Epithelial cell of prostate (primary cell): ENCODE results near the genes MGAT5 and MCM6.

DNA sequence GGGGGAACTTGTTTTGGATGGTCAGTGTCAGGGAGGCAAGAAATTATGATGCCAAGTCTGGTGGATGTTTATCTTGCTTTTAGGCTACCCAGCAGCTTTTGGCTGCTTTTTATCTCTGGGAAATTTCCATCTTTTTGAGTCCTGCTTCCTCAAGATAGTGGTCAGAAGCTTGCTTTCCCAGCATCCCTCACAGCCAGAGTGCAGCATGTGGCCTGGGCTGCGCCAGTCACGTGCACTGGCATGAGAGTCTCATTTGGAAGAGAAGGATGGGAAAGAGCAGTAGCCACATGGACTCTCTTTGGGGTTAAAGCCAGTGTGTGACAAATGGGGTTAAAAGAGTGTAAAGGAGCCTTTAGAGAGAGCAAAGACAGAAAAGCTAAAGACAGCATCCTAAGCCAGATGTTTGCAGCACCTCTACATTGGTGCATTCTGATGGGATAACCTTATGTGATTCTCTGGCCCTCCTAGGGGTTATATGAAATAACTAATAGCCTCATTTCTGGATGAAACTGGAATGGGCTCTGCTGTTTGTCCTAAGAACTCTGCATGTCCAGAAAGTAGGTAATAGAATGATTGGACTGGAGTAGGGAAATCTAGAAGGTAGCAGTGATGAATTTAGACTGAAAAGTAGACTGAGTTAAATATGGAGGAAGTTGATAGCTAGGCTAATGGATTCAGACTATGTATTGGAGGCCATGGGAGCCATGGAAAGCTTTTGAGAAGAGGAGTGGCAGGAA is 12.9 kb downstream of the GPR39 start:
- RRBS: no CpG with 5 or more reads among the region's 2 CpGs

DNA sequence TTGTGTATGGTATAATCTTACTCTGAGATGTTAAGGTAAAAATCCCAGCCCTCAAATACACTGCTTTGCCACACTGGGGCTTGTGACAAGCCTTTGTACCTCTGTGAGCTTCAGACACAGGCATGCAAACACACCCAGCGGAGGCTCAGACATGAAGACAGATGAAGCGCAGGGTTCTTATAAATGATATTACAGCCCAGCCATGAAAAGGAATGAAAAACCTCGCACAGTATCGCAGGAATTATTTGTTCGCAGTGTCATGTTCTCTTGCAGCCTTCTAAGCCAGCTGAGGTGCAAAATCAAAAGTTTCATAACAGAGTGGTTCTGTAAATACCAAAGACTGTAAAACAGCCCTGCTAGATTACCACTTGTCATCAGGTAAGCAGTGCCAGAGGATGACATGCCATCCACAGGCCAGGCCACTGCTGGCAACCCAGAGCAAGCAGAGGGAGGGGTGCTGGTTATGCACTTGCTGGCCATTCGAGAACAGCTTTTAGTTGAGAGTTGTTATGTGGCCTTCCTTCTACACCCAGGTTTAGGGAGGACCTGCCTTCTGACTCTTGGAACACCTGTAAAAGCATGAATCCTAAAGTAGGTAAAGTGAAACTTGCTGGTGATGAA is 114.3 kb upstream of the MGAT5 start:
- RRBS: no CpG with 5 or more reads among the region's 6 CpGs

DNA sequence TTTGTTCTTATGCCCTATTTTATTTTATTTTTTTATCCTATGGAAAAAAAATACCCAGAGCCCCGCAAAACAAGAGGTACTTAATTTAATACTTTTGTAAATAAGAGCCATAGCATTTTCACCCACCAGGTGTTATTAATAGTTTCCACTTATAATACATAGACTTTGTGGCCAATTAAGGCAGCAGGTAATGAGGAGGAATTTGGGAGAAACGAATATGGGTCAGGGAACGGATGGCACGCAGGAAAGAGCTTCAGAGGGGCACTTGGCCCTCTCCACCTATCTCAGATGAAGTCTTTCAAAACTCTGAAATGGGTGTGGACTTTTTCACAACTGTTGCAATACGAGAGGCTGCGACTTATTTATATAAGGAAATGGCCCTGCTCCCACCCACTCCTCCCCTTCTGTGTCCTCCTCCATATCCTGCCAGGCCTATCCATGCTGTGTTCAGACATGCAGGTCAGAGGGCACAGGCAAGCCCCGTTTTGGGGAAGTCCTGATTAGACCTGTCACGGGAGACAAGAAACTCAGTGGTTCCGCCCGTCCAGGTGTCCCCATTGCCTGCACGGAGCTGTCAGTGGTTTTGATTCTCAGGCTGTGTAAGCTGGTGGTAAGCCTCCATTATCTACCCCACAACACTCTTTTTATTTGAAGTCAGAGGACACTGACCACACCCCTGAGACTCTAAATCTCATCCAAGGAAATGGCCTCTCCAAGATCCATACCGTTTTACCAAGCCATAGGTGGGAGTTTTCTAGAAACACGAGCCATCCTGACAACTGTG is 99.7 kb upstream of the MGAT5 start:
- RRBS: no CpG with 5 or more reads among the region's 13 CpGs

- RRBS: no CpG with 5 or more reads among the region's 14 CpGs
Observed at GRCh38 chr2:134173158-134173921, 80.5 kb upstream of the MGAT5 start.

DNA sequence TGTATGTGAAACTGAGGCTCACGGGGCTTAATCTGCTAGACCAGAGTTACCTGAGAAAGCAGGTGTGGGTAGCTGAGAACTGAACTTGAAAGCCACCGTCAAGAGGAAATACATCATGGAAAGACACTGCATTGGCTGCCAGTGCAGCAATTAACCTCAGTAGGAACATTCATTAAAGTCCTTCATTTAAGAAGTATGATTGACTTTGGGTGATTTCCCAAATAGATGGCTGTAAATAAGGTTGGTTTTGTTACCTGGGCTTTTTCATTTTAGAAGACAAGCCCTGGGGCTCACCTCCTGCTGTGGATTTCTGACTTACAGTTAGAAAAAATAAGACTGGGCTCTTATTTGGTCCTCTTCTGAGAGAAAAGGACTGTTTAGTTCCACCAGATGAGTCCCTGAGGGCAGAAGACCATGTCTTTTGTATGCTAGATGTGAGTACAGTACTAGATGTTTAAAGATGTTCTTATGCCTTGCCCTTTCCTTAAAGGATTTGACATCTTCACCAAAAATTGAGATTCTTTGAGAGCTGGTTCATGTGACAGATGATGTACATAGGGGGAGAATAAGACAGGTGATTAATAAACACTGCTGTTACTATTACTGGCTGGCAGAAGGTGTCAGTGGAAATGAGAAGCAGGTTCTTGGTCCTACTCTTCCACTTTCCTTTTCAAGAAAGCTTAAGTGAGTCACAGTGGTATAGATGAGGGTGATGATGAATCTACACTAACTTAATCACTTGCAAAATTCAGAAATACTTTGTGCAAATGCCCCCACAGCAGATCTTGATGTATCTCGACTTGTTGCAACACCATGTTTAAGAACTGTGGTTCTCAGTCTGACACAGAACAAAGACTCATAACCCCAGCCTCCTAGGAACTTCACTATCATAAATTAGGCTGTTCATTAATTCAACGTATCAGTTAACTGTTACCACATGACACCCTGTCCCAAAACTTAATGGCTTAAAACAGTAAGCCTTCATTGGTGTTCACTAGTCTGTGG is 36.2 kb upstream of the MGAT5 start:
- RRBS: no CpG with 5 or more reads among the region's 4 CpGs

- RRBS: no CpG with 5 or more reads among the region's 5 CpGs
Observed at GRCh38 chr2:134239751-134240511, 13.9 kb upstream of the MGAT5 start.

DNA sequence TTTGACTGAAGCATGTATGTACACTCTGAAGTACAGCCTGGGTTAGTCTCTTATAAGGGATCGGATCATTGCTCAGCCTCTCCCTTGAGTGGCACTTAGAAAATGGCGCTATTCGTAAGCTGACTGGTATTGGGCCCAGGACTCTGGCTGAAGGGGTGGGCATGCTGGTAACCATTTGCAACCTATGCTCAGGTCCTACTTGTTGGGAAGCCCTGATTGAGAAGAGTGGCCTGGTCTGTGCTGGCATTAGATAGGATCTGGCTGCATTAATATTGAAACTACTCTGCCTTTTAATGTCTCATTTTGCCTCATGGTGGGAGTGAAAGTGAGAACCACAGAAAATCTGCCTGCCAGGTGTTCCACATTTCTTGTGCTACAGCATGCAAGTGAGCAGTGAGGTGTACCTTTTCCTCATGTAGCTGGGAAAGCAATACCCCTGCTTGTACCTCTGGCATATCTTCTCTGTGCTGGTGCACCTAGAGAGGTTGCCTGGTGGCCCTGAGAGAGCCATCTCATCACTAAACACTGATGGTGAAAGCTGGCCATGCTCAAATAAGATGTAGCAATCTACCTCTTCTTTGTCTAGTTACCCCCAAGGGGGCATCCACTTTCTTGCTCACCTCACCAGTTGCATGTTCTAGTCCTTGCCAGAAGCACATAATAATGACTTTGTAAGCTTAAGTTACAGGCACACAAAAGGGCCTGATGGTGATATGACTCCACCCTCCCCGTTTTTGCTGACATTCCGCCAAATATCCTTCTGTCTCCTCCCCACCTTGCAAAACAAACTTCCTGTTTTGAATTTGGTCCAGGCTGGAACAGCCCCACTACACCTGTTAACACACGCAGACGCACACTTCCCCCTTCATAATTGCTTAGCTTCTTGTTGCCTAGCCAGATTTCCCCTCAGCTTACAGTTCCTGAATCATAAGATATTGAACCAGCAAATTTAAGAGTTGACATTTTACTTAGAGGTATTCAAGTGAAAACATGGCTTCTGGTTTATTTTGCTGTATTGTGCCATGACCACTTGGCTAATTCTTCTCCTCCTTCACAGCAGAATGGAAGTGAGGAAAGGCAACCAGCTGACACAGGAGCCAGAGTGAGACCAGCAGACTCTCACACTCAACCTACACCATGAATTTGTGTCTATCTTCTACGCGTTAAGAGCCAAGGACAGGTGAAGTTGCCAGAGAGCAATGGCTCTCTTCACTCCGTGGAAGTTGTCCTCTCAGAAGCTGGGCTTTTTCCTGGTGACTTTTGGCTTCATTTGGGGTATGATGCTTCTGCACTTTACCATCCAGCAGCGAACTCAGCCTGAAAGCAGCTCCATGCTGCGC is at the start of gene MGAT5:
MGAT5 (plus strand) TSS at position 868 of the 1,340 bp plus-strand sequence.
- RRBS: no CpG with 5 or more reads among the region's 12 CpGs

DNA sequence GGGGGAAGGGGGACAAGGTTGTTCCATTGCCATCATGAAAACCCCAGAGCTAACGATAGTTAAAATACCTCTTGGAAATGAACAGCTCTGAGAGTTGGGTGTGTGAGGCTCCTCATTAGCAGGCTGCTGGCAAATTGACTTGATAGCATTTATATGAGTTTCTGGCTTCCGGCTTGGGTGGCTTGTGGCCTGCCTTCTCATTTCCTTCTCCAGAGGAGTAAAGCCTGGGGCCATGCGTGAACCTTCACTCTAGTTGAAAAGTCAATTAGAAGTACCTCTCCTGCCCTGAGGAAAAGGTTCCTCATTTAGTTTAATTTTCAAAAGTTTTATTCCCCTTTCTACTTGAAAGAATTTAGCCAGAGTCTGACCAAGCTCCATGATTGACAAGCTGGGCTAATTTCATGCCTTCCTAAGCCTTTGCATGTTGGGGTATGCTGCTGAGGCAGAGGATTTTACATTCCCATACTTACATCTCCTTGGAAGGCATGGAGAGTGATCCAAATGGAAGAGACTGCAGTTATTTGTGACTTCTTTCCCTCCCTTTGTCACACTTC is 67.1 kb downstream of the MGAT5 start:
- RRBS: no CpG with 5 or more reads among the region's 3 CpGs

- RRBS: no CpG with 5 or more reads among the region's 4 CpGs
Observed at GRCh38 chr2:134328357-134328941, 74.6 kb downstream of the MGAT5 start.

DNA sequence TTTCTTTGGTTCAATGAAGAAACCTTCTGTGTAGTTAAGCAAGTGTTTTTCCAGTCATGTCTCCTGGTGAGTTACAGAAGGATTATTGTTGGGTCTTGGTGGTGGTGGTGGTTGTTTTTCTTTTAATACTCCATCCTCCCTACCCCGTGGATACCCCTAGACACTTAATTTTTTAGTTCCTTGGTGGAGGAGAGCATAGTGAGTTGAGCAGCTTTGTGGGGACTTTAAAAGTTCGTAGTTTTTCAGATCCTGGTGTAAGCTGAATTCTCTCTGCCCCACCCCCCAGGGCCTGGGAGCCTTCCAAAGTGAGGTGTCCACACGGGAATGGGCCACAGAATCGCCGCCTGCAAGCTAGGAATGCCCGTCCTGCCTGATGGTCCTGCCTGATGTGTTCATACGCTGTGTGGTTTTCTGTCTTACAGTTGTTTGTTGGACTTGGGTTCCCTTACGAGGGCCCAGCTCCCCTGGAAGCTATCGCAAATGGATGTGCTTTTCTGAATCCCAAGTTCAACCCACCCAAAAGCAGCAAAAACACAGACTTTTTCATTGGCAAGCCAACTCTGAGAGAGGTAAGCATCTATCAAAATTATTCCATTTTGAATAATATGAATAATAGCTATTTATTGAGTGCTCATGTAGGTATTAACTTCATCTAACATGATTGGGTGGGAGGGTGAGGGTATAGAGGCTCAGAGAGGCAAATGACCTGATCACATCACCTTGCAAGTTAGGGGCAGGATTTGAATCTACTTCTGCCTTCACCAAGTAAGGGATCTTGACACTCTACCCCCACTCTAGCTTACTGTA is 158.8 kb downstream of the MGAT5 start:
- RRBS: no CpG with 5 or more reads among the region's 9 CpGs

DNA sequence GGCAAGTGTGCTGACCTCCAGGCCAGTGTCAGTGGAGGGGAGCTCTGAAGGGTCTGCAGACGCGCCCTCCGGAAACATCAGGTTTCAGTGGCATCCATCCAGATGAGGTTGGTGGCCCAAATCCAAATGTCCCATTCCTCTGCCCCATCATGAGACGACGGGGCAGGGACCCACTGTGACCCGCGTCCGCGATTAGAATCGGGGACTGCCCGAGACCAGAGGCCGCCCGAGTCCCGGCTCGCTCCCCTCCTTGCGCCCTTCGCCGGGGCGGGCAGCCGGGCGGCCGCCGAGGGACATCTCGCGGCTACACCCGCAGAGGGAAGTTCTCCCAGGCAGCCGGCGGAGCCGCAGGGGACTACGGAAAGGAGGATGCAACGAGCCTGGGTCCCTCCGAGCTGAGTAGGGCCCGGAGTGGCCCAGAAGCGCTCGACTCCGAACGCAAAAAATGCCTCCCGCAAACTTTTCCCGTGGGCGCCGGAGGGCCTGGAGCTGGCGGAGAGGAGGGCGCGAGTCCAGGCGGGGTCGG is 763 bp downstream of the TMEM163 start:
- RRBS: 1% methylated on average over 25 of the region's 46 CpGs

DNA sequence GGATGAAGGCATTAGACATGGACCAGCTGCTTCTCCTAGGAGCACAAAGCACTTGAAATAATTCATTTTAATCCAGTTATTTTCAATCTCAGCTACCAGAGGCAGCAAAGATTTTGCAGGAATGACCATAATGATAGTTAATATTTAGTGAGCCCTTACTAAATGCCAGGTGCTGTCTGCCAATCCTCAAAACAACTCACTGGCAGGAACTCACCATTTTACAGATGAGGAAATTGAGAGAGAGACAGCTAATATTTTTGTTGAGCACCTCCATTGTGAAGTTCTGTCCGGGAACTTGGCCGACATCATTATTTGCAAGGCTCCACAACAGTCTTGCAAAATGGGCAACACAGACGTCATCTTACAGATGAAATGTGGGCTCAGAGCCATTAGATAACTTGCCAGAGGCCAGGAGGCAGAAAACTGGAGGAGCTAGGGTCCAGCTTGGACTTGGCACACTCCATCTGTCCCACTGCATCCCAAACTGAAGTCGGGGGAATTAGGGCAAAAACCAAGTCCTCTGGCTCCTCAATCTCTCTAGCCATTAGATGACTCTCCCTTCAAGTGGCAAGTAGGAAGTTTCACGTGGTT is 31.9 kb downstream of the ACMSD start:
- RRBS: no CpG with 5 or more reads among the region's 5 CpGs

DNA sequence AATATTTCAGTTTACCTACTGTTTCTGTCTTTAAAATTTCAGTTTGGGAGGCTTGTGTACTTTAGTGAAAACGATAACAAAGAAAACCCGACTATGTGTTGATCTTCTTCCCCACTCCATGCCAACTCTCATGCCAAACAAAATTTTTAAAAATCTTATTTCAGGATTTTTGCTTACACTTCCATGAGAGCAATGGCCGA is 62.3 kb downstream of the MAP3K19 start:
- RRBS: no CpG with 5 or more reads among the region's 3 CpGs

DNA sequence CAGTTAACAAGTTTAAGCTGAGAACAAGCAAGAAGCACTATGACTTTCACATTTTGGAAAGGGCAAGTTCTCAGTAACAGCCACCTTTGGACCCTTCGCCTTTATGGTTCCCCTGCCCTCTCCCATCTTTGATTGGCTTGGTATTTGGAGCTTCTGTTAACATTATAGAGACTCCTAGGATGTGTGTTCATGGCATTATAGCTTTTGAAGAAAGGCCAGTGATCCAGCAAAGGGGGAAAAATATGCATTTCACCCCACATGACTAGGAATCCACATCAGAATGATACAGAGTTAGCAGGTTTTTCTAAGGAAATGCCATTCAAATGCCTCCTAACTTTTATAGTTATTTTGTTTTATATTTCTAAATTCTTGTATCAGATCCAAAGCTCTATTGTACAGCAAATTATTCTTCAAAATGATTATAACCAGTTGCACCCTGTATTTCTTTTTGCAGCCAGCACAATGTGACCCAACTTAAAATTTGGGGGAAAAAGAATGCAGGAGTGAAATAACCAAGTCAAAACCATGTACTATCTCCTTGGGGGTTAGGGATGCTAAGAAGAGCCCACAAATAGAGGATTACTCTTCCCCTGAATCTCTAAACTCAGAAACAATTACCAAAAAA is 17.3 kb upstream of the UBXN4 start:
- RRBS: no CpG with 5 or more reads among the region's 1 CpG

DNA sequence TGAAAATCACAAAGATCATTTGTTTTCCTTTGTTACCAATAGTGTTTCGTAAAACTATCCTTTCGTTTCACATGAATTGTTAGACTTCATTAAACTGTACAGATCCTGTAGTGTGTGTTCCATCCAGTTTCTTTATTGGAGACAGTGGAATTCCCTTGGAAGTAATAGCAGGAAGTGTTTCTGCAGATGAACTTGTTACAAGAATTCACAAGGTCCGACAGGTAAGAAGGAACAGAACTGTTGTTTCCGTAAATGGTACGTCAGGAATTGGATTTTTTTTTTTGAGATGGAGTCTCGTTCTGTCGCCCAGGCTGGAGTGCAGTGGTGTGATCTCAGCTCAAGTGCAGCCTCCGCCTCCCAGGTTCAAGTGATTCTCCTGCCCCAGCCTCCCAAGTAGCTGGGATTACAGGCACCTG is 12.4 kb downstream of the UBXN4 start:
- RRBS: no CpG with 5 or more reads among the region's 8 CpGs

DNA sequence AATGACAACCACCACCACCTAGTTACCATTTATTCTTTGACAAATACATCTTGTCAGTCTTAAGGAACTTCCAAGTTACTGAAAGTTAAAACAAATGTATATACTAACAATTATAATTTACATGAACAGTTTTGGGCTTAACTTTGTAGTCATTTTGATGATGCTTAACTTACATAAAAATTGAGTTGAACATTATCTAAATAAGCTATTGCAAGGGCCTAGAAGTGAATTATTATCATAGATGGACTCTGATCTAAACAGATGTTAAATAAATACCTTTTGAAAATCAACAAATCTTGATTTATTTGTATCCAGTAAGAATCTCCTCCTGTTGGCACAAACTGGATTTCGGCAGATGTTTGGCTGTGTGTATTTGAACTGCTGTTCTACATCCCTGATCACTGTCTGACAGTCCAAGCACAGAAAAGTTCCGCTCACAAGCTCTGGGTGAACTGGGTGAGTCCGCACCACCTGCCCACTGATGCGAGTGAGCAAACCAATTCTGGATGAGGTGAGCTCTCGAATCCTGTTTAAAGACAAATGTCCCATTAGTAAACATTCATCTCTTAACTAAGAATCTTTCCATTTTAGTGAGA is 7.8 kb downstream of the MCM6 start:
- RRBS: no CpG with 5 or more reads among the region's 5 CpGs

DNA sequence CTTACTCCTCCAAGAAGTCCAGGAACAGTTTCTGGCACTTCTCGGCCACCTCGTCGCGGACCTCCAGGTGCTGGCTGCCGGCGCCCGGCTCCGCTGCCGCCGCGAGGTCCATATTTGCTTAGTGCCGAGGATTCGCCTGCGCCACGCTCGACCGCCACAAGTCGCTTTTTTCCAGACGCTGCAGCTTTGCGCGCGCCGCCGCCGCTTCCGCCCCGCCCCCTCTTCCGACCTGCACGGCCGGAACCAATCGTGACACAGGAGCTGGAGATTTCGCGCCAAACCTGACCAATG is at the start of gene MCM6:
MCM6 (minus strand) TSS at position 190 of the 291 bp plus-strand sequence.
- RRBS: 0% methylated on average over 4 of the region's 33 CpGs

DNA sequence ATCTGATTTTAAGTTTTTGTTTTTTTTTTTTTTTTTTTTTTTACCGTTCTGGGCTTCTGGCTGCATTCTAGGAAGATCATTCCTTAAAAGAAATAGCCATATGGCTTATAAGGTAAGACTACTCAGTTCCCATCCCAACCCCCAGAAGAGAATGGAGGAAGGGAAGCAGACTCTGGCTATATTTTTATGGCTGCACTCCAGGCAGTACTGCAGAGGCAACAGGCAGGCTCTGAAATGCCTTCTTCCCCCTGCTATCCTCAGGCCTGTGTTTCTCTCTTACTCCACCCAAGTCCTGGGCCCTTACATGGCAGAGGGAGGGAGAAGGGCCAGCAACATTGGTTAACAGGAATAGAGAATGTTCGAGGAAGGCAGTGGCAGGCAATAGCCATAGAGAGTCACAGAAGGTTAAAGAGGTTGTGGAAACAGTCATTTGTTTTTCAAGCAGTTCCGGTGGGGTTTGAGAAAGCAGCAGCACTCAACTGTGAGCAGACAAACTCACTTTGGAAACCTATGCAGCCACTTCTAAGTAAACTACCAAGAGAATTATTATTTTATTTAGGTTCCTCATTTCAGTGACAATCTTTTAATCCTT is 15.0 kb upstream of the DARS1 start:
- RRBS: no CpG with 5 or more reads among the region's 3 CpGs

DNA sequence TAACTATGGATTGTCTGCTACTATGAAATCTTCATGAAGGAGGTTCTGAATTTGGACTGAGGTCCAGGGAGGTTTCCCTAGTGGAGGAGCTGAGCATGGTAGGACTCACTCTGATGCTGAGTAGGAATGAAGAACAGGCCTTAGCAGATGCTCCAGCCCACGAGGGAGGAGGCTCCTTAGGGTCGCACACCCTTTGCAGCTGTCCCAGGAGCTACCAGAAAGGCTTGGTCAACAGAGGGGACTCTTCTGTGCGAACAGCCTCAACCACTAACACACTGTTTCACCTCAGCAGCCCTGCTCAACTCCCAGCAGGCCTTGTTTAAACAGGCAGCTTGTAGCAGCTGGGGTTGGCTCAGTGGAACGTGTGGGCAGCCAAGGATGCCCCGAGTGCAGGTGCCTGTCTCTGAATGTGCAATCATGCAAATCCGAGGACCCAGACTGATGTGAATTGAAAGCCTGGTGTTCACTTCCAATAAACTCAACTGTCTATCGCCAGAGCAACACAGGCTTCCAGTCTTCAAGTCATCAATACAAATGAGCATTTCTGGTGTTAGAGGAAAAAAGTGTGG is 88.6 kb upstream of the CXCR4 start:
- RRBS: no CpG with 5 or more reads among the region's 7 CpGs